Mammary microvascular endothelial cell (primary cell): ENCODE measurements around a stretch of chr12.

GRCh38 chr12:122213485-122213952 lies 10.0 kb downstream of the B3GNT4 start:
- RAMPAGE, long total RNA: no peak

- RAMPAGE, long total RNA: no peak
Observed at GRCh38 chr12:122224377-122224762, 1.5 kb downstream of the DIABLO start.

- RAMPAGE, long total RNA: no peak
Observed at GRCh38 chr12:122327425-122328631, 61.5 kb upstream of the VPS33A start.

- RAMPAGE, long total RNA: no peak
Observed at GRCh38 chr12:122389552-122389814, 33.0 kb downstream of the CLIP1 start.

GRCh38 chr12:122421235-122422347 lies 878 bp downstream of the CLIP1 start:
- RAMPAGE, long total RNA: no peak

DNA sequence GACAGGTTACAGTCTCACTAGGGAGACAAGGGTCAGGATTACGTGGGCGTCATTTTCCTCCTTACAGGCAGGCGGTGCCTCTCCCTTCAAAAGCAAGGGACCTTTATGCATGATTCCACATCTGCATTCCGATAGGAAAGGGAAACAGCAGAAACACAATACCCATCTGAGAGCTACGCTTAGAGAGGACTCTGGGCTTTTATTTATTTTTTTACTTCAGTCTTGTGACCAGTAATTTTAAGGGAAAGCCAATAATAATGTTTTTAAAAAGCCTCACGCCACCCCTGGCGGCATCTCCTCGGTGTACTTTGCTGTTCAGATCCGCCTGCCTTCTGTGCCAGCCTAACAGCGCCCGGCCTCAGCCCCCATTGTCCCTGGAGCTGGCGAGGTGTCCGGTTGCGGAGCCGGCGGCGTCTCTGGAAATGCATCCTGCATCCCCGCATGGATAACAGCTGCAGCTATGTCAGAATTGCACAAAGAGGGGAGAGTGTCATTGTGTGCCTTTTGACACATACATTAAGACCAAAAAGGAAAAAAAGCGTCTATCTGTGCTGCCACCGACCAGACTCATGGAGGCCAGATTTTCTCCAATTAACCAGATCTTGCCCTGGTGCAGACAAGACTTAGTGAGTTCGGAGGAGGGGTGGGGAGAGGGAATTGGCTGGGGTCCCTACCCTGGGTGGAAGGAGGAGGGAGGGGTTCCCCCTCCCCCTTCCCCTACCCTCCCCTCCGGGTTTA lies 707 bp upstream of the HIP1R start:
- RAMPAGE, long total RNA: no peak

GRCh38 chr12:122849374-122850224 lies 14.3 kb downstream of the HIP1R start:
- RAMPAGE, long total RNA: no peak

- RAMPAGE, long total RNA: no peak
Observed at GRCh38 chr12:122854253-122854658, 19.0 kb downstream of the HIP1R start.

GRCh38 chr12:122864144-122864910 lies 29.1 kb downstream of the HIP1R start:
- RAMPAGE, long total RNA: no peak

DNA sequence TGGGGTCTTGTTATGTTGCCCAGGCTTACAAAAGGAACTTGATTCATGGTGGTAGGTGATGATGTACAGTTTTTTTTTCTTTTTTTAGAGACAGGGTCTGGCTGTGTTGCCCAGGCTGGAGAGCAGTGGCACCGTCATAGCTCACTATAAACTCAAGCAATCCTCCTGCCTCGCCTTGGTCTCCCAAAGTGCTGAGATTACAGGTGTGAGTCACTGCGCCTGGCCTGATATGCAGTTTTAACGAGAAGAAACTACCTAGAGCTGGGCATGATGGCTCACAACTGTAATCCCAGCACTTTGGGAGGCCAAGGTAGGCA lies 12.9 kb upstream of the VPS37B start:
- RAMPAGE, long total RNA: no peak

DNA sequence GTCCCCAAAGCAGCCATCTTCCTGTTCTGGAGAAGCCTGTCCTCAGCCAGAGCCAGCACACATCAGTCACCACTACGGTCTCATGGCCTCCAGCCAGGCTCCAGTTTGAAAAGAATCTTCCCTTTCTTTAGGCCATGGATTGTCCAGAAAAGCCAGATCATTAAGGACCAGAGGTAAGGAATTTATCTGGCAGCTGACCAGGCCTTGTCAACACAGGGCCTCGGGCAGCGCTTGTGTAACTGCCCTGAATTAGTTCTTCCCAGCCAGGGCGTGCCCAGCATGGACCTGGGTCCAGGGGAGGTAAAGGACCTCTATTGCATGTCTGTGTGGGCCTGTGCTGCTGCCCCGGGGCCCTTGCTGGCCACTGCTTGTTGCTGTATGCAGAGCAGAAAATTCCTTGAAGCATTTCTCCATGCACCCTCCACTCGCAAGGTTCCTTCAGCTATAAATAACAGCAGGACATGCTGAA lies 21.6 kb upstream of the VPS37B start:
- RAMPAGE, long total RNA: no peak

- RAMPAGE, long total RNA: no peak
Observed at GRCh38 chr12:122979838-122980121, 701 bp upstream of the ARL6IP4 start.

DNA sequence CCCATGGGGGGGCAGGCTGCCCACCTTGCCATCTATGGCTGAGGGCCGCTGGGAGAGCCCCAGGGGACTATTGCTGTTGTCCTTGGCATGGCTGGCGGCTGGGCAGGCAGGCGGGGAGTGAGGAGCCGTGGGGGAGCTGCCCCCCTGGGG lies 3.4 kb downstream of the ARL6IP4 start:
- RAMPAGE, long total RNA: no peak

DNA sequence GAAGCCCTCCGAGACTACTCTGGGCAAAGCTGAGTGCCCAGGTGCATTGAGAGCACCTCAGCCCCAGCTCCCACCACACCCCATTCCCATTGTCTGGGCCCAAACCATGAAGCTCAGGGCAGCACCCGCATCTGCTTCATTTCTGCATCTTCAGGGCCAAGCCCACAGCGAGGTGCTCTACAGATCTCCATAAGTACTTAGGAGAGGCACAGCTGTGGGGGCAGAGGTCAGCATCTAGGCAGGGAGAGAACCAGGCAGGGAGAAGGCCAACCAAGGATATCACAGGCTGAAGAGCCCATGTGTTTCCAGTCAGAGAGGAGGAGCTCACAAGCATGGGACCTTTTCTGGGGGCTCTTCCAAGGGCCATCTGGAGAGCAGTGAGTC lies 78.4 kb downstream of the ARL6IP4 start:
- RAMPAGE, long total RNA: no peak

GRCh38 chr12:123071860-123072252 lies 79.0 kb downstream of the PITPNM2 start:
- RAMPAGE, long total RNA: no peak

DNA sequence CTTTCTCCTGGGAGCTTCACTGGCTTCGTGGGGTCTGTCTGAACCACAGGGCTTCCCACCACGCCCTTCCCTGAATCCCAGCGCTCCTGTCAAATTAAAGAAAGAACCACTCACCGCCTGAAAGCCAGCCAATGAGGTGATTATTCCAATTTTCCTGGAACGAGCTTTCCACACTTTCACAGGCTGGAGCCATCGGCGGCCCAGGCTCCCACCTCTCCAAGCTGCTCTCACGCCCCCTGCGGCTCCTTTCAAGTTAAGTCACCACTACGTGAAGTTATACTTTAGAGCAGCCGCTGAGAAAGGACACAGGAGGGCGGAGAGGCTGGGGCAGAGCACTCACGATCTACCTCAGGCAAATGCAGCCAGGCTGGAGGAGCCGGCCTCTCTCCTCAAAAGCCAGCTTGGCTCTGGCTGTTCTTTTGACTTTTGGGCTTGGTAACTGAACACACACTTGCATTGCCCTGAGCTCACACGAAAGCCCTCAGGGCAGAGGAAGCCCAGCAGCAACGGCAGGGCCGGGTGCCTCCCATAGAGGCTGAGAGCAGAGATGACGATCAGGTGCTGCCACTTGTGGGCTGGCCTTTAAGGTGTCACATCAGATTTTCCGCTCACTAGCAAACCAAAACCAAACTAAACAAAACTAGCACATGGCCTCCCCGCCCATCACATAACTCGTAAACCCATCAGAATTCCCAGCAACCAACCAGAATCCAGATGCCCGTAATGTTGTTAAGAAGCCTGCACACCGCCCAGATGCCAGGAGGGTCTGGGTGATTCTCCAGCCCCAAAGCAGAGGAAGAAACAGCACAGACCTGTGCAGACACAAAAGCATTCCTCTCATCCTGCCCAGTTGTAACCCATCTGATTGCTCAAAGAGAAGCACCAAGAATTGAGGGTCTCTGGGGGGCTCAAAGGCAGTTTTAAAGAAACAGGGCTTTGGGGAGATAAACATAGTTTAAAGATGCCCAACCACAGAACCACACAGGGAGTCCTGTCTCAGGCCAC lies 75.1 kb downstream of the PITPNM2 start:
- RAMPAGE, long total RNA: no peak

DNA sequence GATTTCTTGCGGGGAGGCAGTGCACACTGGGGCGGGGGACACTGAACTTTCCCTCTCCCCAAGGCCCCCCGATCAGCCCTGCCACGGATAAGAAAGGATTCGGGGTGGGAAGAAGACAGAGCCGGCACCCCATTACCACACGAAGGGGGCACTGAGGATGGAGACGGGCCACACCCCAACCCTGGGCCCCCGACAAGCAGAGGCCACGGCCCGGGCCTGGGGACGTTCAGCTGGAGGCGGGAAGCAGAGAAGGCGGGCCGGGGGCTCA lies 866 bp downstream of the PITPNM2 start:
- RAMPAGE, long total RNA: no peak

GRCh38 chr12:123231826-123232425 lies 1.0 kb downstream of the MPHOSPH9 start:
- RAMPAGE, long total RNA: no peak

DNA sequence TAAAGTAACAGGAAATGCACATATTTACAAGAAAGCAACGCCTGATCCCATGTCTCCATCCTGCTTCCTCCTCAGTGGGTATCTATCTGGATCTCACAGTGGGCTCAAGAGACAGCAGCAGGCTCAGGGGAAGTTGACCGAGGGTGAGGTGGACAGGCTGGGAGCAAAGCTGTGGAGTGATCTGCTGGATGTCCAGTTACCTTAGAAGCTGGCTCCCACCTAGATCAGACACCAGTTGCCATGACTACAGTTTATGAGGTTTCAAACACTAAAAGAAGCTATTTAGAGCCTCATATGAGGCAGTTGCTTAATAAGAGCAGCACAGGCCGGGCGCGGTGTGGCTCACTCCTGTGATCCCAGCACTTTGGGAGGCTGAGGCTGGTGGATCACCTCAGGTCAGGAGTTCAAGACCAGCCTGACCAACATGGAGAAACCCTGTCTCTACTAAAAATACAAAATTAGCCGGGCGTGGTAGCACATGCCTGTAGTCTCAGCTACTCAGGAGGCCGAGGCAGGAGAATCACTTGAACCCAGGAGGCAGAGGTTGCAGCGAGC lies 10.7 kb downstream of the MTRFR start:
- RAMPAGE, long total RNA: no peak

GRCh38 chr12:123269916-123270991 lies 1.4 kb downstream of the CDK2AP1 start:
- RAMPAGE, long total RNA: start-site peak on the minus strand at chr12:123270208-123270365, 31 and 20 reads in 2 replicates